SJSA1 (cell line): ENCODE results near the gene ARHGEF2.

GRCh38 chr1:155392900-155393342, 72.2 kb downstream of the RUSC1 start:
- RAMPAGE, long total RNA, result no peak

DNA sequence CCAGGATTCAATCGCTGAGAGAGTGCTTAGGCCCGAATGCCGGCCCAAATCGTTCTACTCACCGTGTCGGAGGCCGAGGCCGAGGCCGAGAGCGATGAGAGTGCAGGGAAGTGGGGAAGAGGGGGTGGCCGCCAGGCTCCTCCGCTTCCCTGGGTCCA, 633 bp downstream of the ASH1L start:
- RAMPAGE, long total RNA, result no peak

- RAMPAGE, long total RNA, result no peak
Observed at GRCh38 chr1:155872422-155873036, 13.2 kb downstream of the SYT11 start.

- RAMPAGE, long total RNA, result no peak
Observed at GRCh38 chr1:155892962-155893541, 18.1 kb downstream of the RIT1 start.

- RAMPAGE, long total RNA, result no peak
Observed at GRCh38 chr1:155909872-155910314, 1.3 kb downstream of the RIT1 start.

DNA sequence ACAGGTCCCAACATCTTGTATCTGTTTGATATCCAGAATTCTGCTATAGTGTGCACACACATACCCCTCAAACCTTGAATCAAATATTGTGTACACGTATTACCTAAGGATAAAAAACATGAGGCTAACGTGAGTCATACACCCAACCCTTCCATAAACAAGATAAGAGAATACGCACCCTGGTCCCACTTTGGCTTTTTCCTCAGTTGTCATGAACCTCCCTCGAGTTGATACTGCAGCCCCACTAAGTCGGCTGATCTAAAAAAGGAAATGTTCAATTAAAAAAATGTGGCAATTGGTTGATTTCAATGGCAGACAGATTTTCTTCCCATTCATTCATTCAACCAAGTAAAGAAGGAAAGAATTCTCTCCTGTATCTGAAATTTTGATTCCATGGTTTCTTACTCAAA, 5.1 kb downstream of the KHDC4 start:
- RAMPAGE, long total RNA, result no peak

DNA sequence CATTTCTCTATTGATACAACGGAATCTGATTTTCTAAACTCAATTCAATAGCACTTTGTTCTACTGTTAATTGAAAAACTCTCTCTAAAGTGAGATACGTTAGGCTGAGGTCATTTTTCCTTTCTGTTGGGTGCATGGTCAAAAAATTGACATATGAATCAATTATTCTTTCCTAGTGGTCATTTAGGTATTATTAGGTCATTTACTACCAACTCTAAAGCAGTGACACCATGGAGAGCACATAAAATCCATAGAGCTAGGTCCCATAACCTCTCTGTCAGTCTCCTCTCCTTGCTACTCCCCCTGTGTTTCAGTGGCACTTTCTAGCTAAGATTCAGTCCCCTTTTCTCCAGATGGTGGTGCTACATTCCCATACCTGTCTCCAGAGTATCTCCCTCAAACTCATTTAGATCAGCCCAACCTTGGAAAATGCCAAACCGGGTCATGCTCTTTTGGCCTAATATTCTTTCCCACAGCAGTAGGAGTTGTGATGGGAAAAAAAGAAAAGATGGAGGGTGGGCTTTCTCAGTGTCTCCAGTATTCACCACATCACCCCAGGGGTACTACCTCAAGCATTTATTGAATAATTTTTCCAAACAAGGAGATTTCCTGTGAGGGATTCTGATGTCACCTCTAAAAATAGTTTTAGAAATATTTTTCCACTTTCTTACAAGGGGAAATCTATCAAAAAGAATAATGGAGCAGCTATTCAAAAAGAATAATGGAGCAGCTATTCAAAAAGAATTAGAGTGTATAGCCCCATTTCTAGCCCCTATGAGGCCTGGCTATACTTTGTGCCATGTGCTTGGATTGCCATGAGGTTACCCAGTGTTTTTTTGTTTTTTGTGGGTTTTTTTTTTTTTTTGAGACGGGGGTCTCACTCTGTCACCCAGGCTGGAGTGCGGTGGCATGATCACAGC, 3.2 kb upstream of the RXFP4 start:
- RAMPAGE, long total RNA, result no peak

GRCh38 chr1:155943174-155943860, 1.9 kb downstream of the RXFP4 start:
- RAMPAGE, long total RNA, result no peak

DNA sequence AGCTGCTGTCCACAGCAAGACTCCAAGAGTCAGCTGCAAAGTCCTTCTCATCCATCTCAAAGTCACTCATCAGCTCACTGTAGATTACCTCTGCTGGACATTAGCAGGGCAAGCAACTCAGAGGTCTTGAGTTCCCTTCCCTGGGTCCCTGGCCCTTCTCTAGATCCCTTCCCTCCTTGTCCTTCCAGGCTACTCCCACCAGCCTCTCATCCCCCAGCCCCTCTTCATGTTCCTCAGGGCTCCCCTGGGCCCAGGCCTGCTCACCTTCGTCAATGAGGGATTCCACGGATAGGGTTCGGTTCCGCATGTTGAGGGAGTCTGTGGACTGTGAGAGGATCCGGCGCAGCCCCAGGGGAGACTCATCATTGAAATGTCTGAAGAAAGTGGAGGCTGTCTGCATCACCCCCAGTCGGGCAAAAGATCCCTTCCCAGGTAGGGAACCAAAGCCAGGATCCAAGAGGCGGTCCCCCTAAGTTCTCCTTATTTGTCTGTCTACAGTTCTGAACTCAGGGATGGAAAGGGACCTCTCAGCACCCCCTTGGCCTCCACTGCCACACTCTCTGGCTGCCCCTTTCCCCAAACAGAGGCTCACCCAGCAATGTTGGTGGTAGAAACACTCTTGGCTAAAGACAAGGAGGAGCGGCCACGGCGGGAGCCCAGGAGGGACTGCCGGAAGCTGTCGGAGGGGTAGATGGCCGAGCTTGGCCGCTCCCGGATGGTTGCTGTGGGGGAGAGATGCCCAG, 13.1 kb downstream of the ARHGEF2 start:
- RAMPAGE, long total RNA, result no peak

- RAMPAGE, long total RNA, result no peak
Observed at GRCh38 chr1:155977024-155978018, 1.0 kb downstream of the ARHGEF2 start.

- RAMPAGE, long total RNA, result start-site peak on the minus strand at chr1:155978475-155978597, 52 and 62 reads in 2 replicates
Observed at GRCh38 chr1:155978019-155978982, at the start of gene ARHGEF2. TSS of gene ARHGEF2 (minus strand) at chr1:155978547.

GRCh38 chr1:155984177-155984794, 5.9 kb upstream of the ARHGEF2 start:
- RAMPAGE, long total RNA, result no peak

GRCh38 chr1:156122458-156122846, 7.9 kb downstream of the LMNA start:
- RAMPAGE, long total RNA, result no peak

DNA sequence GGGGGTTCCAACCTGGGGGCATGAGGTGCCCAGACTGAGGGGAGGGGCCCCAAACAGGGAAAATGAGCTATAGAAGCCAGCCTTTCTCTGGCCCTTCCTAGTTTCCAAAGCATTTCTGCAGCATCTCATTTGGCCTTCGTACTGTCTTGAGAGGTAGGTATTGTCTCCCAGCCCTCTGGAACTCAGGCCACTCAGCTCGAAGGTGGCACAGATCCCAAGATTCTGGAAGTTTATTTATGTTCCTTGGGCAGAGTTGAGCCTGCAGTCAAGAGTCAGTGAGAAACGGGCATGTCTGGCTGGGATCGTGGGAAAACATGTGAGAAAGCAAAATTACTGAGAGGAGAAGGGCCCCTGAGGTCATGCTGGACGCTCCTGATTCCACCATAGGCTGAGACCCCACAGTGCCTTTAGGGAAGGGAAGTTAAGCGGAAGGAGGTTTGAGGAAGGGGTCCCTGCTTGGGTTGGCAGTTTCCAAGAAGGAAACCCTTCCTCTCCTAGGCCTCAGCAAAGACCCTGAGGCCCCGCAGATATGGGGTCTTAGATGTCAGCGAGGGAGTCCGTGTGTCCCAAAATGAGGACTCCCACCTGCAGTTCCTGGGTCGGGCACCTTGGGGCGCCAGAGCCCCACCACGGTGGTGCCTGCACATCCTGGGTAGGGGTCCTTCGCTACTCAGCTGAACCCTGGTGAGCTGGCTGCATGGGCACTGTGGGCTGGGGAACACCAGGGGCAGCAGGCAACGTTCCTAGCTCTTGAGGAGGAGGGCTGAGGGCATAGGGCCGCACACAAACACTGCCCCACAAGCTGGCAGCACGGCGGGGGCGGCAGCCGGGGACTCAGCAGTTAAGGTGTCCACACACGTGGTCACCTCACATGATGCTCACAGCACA, 12.4 kb upstream of the SEMA4A start:
- RAMPAGE, long total RNA, result no peak

GRCh38 chr1:156230515-156231050, 11.4 kb upstream of the BGLAP start:
- RAMPAGE, long total RNA, result no peak

- RAMPAGE, long total RNA, result no peak
Observed at GRCh38 chr1:156244454-156245137, 2.6 kb downstream of the BGLAP start.

DNA sequence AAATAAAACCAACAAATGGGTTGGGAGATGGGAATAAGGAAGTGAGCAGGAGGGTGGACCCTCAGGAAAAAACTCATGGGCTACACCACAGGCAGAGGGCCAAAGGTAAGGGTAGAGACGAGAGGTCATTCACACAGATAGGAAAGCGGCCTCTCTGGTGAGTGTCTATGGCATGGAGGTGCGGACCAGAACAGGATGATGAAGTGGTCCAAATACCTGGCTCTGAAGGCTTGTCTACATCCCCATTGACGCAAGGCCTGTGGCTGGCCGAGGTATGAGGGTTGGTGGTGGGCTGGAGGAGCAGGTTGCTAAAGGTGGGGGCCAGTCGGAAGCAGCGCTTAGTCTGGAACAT, 17.1 kb downstream of the SMG5 start:
- RAMPAGE, long total RNA, result no peak

GRCh38 chr1:156379450-156379858, 10.4 kb downstream of the RHBG start:
- RAMPAGE, long total RNA, result no peak

DNA sequence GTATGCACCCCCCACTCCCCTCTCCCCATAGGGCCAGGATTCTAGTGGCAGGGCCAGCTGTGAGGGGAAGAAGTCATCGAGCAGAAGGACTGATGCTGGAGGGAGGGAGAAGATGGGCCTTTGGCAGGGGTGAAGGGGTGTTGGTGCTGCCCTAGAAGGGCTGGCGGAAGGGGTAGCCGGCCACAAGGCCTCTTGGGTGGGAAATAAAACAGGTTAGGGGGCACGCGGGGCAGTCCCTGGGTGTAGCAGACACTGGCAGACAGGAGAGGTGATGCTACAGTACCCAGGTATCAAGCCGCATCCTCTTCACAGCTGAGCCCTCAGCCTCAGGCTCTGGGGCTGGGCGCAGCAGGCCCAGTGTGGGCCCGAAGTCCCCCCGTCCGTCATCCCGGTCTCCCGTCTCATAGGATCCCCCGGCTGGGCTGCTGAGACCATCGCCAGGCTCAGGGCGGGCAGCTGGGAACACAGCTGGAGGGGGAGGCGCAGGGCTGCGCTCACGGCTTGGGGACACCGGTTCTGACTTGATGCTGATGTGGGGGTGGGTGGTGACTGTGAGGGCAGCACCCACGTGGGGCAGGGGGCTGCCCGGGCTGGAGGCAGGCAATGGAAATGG, 32.8 kb downstream of the MEF2D start:
- RAMPAGE, long total RNA, result no peak

DNA sequence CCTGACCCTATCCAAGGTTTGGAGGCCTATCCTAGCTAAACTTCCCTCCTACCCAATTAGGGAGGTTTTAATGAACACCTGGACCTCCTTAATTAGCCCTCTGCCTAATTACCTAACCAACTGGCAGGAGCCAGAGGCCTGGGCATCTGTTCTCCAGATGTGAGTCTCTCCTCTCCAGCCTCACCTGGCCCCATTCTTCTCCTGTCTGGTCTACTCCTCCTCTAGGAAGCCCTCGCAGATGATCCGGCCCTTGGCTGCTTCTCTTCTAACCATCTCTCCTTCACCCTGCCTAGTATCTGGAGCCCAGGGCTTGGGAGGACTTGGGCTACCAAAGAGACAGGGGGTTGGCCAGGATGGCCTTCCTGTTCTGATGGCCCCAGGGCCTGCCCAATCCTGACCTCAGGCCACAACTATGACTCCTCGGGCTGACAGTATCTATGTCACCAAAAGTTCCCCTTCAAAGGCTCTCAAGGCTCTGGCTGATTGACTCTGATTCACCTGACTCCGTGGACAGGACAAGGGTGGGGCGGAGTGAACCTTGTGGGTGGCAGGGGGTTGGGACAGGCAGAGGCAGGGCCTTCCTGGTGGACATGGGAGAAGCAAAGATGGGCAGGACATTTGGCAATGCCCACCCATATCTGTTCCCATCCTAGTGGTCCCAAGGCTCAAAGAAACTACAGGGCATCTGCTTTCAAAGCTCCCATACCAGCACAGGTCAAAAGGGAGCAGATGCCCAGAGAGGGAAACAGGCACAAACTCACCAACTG, 12.8 kb downstream of the MEF2D start:
- RAMPAGE, long total RNA, result no peak